Thoracic aorta endothelial cell (primary cell): ENCODE data around the genes RAP1B and RAB3IP.

- CAGE, long polyA plus RNA = no peak
Measured at GRCh38 chr12:67269716-67270716, 858 bp downstream of the CAND1 start.

DNA sequence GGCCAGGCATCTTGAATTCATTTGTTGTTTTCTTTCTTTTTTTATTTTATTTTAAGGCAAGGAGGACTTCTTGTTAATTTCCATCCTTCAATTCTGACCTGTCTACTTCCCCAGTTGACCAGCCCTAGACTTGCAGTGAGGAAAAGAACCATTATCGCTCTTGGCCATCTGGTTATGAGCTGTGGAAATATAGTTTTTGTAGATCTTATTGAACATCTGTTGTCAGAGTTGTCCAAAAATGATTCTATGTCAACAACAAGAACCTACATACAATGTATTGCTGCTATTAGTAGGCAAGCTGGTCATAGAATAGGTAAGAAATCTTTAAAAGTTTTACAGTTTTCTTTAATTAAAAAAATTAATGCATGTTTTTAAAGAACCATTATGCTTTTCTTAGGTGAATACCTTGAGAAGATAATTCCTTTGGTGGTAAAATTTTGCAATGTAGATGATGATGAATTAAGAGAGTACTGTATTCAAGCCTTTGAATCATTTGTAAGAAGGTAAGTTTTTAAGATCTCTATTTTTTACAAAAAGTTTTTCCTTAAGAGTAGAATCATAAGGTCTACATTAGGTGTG, 28.3 kb downstream of the CAND1 start:
- CAGE, long polyA plus RNA = no peak

DNA sequence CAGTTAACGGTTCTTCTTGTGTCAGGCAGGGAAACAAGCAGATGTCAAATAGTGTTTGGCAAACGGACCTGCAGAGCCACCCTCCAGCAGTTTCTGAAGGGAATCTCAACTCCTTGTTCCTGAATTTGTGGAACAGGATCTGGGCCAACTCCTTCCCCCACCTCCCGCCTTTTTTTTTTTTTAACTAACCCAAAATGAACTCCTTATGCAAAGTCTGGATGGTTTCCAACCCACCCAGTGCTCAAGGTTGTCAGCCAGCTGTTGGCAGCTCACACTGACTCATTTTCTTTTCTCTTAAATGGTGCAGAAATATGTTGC, 187.4 kb downstream of the CAND1 start:
- CAGE, long polyA plus RNA = no peak

DNA sequence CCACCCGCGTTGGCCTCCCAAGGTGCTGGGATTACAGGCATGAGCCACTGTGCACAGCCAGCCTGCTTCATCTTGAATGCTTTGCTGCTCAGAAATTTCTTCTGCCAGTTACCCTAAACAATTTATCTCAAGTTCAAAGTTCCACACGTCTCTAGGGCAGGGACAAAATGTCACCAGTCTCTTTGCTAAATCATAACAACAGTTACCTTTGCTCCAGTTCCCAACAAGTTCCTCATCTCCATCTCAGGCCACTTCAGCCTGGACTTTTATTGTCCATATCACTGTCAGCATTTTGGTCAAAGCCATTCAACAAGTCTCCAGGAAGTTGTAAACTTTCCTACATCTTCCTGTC, 159.6 kb upstream of the DYRK2 start:
- CAGE, long polyA plus RNA = no peak

GRCh38 chr12:67648162-67648667, 330 bp upstream of the DYRK2 start:
- CAGE, long polyA plus RNA = no peak

DNA sequence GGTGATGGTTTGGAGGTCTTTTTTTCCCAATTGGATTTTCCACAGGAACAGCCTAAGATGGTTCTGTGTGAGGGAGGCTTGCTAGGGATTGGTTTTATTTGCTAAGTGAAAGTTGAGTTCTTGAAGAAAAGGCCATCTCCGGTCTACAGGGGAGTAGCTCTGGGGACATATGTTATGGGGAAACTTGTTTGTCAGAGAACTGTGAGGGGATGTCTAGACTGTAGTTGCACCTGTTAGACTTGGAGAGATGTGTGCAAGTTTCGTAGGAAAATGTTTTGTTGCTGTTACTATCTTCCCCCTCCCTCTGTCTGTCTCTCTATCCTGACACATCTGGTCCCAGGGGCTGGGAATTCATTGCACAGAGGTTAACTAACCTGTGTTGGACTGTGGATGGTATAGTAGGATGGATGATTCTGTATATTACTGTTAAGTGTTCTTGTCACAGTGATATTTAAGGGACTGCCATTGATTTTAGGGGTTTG, 2.3 kb downstream of the DYRK2 start:
- CAGE, long polyA plus RNA = no peak

DNA sequence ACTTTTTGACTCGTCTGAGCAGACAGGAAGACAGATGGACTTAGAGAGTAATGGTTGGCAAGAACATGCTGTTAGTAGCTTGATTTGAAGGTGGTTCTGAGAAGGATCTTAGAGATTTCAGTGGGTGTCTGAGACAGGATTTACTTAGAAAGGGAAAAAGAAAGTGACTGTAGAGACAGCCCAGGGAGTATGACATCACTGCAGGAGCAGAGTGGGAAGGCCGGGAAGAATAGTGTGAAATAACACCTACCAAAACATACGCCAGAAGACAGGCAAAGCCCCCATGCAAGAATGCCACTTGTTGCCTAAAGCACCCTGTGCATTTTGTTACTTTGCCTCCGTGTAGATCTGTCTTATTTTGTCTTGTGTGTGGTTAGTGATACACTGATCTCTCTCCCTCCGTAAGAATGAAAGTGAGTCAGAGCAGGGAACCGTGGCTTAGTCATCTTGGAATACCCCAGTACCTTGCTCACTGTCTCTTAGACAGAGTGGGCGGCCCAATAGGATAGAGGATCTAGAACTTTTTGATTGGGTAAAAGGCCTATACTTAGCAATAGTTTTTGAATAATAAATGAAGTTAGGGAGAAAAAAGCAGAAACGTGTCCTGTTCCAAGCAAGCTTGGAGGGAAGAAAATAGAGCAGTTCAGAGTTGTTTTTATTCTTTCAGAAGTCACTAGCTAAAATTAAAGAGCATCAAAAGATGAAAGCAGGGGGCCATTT, 179.4 kb downstream of the DYRK2 start:
- CAGE, long polyA plus RNA = no peak

DNA sequence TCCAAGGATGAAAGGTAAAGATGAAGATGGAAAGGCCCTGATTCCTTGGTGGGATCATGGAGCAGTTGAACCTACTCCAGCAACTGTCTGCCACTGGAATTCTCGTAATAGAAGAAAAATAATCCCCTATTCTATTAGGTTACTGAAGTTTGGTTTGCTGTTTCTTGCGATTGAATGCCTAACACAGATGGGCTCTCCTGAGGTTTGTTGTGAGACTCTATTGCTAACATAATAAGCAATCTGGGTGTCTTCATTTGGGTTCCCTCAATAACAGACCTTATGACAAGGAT, 193.3 kb downstream of the IFNG start:
- CAGE, long polyA plus RNA = no peak

DNA sequence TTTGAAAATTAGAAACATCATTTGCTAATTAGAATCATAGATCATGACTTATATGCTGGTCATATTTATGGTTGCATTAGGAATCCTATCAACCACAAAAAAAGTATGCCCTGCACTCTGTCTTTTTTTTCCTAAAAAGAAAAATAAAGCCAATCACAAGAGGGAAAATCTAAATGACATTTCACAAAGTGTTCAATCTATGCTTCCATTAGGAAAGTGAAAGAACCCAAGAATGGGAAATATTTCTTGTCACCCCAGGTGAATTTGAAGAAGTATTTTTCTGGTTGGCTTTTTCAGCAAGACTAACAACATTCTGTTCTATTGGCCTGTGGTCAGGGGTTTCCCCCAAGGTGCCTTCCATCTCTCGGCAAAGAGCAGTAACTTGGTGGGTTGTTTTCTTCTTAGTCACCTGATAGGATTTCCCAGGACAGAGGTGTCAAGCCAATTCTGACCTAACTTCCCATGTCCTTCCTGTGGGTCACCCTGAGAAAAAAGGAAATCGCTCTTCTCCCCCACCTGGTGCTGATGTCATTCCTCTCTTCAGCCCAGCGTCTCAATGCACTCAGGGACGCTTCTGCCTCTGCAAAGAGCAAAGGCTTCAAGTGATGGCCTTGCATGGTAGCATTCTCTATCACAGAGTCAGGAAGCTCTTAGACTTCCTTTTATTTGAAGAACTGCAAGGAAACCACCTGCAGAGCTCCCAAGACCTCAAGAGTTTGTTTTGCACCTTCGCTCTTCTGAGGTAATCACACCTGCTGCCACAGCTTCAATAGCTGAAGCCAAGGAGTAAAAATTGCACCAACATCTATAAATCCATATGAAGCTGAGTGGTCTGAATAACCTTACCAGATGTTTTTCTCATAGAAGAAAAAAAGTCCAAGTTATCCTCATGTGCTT, 16.1 kb upstream of the IFNG start:
- CAGE, long polyA plus RNA = no peak

DNA sequence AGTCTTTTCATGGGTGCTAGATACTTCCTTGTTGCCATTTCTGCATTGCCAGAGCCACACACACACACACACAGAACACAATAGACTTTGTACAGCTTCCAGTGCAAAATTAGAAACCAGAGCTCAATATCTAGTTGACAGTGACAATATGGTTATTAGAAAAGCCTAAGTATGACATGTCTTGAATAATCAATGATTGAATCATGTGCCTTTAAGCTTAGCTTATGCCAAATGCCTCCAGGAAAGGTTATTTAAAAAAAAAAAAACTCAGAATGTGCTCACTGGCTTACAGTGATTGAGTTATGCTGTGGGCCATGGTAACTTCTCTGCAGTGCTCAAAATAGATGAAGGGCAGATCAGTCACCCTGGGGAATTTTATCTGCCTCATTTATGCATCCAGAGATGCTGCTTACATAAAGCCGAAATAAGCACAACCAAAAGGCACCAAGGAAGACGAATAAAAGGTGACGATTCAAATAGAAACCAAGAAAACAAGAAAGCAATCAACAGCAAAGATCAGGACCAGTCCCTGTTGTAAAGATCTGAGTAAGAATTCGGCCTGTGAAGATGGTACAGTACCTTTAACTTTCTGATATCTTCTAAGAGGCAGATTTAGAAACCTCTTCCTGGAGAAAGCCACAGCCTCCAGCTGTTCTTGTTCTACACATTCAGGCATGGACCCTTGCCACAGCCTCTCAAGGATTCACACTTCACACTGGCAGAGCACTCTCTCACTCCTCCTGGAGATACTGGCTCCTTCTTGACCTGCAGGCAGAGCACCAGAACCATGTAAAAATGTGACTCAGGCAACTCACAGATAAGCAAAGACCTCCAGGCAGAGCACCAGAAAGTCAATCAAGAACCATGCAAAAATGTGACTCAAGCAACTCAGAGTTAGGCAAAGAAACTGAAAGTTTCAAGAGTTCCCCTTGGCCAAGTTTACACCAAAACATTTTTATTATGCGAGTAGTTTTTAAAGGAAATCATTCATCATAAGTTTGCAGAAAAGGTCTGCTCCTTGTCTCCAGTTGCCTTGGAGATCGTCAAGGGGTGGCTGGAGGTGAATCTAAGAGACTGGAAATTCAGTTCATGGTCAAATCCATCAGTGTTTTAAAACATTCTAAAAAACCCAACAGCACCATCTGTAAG, 119.0 kb upstream of the MDM1 start:
- CAGE, long polyA plus RNA = no peak

- CAGE, long polyA plus RNA = no peak
Measured at GRCh38 chr12:68506696-68507160, 104.0 kb upstream of the RAP1B start.

DNA sequence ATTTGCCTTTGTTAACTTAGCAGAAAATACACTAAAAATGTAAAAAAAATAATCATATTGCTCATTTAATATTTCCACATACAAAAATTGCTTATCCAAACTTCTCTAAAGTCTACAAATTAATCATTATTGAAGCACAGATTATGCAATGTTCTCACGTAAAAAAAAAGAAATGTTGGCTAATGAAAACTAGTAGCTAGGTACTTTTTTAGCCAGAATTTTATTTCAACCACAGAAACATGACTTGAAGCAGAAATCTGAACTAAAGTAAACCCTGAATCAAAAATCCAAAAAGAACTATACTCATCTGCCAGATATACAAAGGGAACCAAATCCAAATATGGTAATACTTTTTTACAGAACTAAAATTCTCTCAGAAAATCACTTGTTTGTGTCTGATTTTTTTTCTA, 78.5 kb upstream of the RAP1B start:
- CAGE, long polyA plus RNA = no peak

DNA sequence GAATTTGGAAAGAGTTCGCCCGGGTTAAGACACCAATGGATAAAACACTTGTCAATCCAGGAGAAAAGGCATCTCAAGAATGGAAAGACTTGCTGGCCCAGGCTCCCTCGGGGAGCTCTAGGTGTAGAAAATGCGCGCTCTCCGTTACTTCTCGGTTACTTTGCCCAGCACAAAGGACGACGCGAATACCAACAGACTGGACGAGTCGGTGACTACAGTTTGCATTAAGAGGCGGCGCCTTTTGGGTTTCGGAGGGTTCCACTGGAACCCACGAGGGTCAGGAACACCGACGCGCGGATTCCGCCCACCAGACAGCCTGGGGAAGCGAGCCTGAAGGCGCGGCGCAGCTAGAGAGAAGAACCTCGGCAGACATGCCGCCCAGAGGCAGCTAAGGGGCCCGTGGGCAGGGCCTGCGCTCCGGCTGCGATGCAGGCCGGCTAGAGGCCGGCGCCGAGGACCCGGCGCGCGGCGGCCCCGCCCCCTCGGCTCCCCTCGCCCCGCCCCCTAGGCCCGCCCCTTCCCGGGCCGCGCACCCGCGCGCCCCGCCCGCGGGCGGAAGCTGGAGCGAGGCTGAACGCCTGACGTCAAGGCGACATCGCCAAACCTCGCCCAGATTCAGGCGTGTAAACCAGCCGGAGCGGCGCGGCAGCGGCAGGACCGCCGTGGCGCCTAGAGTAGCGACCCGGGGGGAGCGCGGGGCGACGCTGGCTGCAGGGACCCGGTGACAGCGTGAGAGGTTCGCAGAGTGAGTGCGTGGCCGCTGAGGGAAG, at the start of gene RAP1B:
Gene RAP1B (plus strand): TSS at position 592 of the 770 bp plus-strand sequence.
- CAGE, long polyA plus RNA = no peak

DNA sequence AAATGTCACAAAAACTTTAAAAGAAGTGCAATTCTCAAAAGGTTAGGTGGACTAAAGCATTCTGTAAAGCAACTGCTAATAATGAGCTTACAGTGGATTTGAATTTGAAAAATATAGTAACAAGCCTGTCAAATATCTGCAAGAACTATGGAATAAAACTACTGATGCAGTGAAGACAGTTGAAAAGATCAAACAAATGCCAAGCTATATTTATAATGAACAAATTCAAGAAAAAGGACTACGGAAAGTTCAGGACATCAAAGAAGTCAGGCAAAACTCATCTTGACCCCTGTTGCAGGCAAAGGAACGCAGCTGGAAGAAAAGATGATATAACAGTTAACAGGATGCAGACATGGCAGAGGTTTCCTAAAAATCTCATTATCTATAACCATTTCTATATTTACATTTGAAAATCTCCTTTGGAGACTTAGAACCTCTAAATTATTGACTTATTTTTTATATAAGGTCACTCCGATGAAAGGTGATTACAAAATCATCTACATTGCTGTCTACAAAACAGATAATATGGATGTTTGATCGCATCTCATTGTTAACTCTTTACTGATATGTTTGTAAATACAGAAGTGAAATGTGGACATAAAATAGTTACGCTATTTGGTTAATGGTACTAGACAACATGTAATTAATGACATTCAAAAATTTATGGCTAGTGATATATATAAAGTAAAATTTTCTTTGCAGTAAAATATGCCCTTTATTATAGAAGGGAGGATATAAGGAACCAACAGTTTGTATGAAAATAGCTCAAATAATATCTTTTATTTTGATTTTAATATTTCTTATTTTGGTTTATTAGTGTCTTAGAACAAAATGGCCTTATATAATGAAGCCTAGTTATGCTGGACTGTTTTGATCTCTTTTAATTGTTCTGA, 34.3 kb downstream of the MDM2 start:
- CAGE, long polyA plus RNA = no peak

DNA sequence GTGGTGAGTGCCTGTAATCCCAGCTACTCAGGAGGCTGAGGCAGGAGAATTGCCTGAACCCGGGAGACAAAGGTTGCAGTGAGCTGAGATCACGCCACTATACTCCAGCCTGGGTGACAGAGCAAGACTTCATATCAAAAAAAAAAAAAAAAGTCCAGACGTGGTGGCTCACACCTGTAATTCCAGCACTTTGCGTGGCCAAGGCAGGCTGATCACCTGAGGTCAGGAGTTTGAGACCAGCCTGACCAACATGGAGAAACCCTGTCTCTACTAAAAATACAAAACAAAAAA, 79.6 kb upstream of the CPSF6 start:
- CAGE, long polyA plus RNA = no peak

DNA sequence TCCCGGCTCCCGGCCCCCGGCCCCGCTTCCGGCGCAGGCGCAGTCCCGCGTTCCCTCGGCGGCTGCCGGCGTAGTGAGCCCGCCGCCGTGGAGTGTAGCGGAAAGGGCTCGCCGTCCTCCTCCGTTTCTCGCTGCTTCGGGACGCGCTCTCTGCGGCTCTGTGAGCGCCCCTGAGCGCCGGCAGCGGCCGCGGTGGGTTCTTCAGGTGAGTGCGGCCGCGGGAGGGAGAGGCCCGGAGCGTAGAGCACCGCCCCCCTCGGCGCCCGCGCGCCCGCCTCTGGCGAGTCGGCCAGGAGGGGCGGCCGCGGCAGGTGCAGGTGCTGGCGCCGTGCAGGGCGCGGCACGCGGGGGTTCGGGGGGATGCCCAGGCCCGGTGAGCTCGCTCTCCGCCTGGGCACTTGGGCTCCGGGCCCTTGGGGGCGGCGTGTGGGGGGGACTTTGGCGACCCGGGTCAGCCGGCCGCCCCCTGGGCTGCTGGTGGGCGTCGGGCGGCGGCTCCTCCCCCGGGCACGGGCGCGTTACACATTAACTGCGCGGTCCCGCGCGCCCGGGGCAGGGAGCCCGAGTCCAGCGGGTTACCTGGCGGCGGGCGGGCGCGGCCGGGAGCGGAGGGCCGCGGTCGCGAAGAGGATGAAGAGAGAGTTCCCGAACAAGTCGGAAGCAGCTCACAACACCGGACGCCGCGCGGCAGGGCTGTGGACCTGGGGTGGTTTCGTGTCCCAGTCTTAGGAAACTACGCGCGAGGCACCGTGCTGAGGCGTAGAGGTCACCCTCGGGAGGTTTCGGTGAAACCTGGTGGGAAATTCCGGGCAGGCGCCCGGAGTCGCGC, at the start of gene RAB3IP:
Gene RAB3IP (plus strand): TSS at position 34 of the 829 bp plus-strand sequence.
- CAGE, long polyA plus RNA = no peak

GRCh38 chr12:69825375-69825604, 263 bp downstream of the MYRFL start:
- CAGE, long polyA plus RNA = no peak

DNA sequence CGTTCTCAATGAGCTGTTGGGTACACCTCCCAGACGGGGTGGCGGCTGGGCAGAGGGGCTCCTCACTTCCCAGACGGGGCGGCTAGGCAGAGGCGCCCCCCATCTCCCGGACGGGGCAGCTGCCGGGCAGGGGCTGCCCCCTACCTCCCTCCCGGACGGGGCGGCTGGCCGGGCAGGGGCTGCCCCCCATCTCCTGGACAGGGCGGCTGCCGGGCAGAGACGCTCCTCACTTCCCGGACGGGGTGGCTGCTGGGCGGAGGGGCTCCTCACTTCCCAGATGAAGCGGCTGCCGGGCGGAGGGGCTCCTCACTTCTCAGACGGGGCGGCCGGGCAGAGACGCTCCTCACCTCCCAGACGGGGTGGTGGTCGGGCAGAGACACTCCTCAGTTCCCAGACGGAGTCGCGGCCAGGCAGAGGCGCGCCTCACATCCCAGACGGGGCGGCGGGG, 28.1 kb downstream of the MYRFL start:
- CAGE, long polyA plus RNA = no peak

- CAGE, long polyA plus RNA = no peak
Measured at GRCh38 chr12:70223163-70224114, 19.8 kb upstream of the CNOT2 start.

- CAGE, long polyA plus RNA = no peak
Measured at GRCh38 chr12:70244343-70244644, 1.1 kb downstream of the CNOT2 start.